Colon Carcinoma Metastatic in the Lung (tissue), 2 donors: ENCODE measurements around the genes GLYR1, RBFOX1 and ABAT.

GRCh38 chr16:4840048-4840777 lies 6.9 kb downstream of the GLYR1 start:
- PRO-cap, 2 experiments: no peak in any of the 2 experiments

- PRO-cap, 2 experiments: peak in 2 of 2 experiments; most common plus-strand start chr16:4847514 (in 2); most common minus-strand start chr16:4847282 (in 1)
Observed at GRCh38 chr16:4847159-4847574, at the start of gene GLYR1. GLYR1 (minus strand) TSS chr16:4847288.

- PRO-cap, 2 experiments: no peak in any of the 2 experiments
Observed at GRCh38 chr16:4868380-4869282, 21.4 kb downstream of the UBN1 start.

DNA sequence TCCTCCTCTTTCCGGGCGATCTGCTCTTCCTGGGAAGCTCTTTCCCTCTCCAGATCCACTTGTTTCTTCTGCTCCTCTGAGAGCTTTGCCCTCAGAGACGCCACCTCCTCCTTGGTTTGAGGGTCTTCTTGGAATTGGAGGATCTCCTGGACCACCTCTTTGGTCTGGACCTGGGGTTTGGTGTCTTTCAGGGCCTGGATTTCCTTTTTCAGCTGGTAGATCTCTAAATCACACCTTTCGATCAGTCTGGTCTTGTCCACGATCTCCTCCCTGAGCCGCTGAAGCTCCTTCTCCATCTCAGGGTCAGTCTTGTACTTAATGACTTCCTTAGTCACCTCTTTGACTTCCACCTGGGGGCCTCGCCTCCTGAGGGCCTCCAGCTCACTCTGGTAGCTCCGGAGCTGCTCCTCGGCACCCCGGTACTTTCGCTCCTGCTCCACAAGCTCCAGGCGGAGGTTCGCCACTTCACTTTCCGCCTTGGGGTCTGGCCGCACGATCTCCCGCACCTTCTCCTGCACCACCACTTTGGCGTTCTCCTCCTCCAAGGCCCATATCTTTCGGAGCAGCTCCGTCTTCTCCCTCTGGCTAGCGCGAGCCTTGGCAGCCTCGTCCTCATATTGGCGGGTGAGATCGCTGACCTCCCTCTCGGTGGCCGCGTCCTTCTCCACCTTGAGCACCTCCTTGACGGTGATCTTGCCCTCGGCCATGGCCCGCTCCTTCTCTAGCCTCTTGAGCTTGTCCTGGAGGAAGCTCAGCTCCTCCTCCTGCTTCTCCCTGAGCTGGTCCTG lies 37.5 kb downstream of the UBN1 start:
- PRO-cap, 2 experiments: no peak in any of the 2 experiments

GRCh38 chr16:4886878-4887359 lies 39.6 kb downstream of the UBN1 start:
- PRO-cap, 2 experiments: no peak in any of the 2 experiments

- PRO-cap, 2 experiments: no peak in any of the 2 experiments
Observed at GRCh38 chr16:4943127-4943750, 6.3 kb upstream of the PPL start.

DNA sequence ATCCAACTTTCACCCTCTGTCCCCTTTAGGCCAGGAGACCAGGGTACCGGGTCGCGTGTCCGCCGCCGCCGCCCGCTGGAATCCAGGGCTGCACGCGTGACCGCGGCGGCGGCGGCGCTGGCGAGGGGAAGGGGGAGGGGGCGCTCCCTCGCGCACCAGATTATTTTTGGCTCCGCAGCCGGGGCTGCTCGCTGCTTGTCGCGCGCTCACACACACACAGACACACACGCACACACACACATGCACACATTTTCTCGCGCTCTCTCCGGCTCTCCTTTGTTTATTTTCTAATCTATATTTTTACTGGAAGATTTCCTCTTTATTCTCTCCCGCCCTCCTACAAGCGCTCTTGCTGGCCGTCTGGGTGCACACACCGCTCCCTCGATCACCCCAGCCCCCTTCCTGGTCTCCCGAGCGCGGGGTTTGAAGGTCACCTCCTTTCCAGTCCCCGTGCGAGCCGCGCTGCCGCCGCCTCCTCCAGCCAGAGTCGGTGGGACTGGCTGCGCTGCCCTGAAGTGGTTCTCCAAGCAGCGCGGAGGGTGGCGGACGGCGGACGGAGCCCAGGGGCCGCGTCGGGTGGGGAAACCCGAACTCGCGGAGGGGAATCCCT lies at the start of gene RBFOX1:
RBFOX1 (plus strand) TSS at position 158 of the 610 bp plus-strand sequence.
- PRO-cap, 2 experiments: no peak in any of the 2 experiments

DNA sequence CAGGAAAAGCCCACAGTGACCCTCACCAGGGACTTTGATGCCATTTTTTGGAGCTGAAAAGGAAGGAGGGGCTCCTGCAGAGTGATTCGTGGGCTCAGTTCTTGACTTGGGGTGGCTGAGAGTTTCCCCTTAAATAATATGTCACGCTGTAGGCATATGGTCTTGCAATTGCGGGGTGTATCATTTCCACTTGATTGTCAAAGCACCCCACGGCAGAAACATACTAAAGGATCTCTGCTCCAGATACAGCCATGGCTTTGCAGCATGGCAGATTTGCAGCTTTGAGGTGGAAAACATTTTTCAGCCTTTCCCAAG lies 1238.4 kb downstream of the TMEM114 start:
- PRO-cap, 2 experiments: no peak in any of the 2 experiments

GRCh38 chr16:7675535-7675871 lies 914.8 kb downstream of the TMEM114 start:
- PRO-cap, 2 experiments: no peak in any of the 2 experiments

DNA sequence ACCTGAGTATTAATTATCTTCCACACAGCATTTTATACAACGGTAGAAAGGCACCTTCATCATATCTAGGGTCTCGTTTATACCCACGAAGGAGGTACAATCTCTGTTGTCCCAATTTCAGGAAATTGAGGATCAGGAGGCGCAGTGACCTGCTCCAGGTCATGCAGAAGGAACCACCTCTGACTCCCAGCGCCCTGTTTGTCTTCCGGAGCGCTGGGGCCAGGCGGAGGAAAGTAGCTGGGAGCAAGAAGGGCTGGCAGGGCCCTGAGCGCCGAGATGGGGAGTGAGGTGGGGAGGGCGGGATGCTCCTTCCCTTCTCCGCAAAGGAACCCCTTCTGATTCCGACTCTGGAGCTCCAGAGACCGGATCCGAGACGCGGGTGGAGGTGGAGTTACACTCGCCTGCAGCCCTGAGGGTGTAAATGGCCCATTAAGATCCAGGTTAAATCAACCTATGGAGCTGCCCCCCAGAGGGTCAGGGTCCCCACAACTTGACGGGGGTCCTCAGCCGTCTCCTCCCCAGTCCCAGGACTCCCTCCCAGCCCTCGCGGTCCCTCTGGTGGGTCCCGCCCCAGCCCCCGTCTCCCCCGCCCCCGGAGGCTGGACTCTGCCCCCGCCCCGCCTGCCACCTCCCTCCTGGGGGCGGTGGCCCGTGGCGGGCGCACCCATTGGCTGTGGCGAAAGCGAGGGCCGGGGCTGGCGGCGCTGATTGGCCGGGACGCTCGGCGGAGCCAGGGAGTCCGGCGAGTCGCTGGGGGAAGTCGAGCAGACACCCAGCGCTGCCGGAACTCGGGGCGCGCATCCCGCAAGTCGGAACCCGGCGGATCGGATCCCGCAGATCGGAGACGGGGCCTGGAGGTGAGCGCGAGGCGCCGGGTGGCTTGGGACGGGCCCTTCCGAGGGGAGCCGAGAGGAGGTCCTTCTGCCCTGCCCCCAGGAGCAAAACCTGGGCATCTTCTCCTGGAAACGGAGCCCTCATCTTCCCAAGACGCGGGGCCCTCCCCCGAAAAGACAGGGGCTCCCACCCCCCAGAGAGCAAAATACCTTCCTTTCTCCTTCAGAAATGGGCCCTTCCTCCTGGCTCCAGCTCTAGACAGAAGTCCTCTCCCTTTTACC lies at the start of gene ABAT:
ABAT (plus strand) TSS at position 763 of the 1,115 bp plus-strand sequence.
- PRO-cap, 2 experiments: peak in 2 of 2 experiments; most common plus-strand start position 767 of the sequence (in 2); most common minus-strand start position 584 of the sequence (in 2)

- PRO-cap, 2 experiments: peak in 1 of 2 experiments; most common plus-strand start chr16:8741112 (in 1)
Observed at GRCh38 chr16:8740635-8741391, 56.6 kb downstream of the TMEM186 start.

DNA sequence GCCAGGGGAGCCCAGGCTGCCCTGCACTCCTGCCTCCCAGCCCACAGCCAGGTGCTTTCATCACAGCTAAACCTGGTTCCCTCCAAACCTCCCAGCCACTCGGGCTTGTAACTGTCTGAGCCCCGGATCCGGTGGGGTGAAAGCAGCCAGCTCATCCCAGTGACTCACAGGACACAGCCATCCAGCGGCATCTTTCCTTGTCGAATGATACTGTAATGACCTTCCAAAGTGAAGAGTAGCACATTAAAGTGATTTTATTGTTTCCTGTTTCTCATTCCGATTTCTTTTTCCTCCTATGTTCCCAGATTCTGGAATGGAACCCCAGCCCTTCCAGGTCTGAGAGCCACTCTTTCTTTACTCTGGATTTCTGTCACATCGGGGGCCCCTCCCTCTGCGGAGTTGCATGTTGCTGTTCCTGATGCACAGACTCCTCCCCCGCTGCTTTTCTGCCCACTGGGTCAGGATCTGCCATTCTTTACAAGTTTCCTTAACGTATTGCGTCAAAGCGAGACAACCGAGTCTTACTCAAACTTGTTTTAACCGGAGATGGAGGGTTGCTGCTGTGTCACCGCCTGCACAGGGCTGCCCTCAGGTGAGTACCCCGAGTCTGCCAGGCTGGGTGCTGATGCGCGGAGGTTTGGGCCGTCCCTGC lies 19.6 kb downstream of the CARHSP1 start:
- PRO-cap, 2 experiments: no peak in any of the 2 experiments

- PRO-cap, 2 experiments: no peak in any of the 2 experiments
Observed at GRCh38 chr16:8856707-8857203, 12.1 kb downstream of the CARHSP1 start.

GRCh38 chr16:8859894-8860565 lies 8.8 kb downstream of the CARHSP1 start:
- PRO-cap, 2 experiments: no peak in any of the 2 experiments

- PRO-cap, 2 experiments: no peak in any of the 2 experiments
Observed at GRCh38 chr16:8906210-8906685, 24.1 kb downstream of the LITAFD start.

GRCh38 chr16:8920860-8921329 lies 38.7 kb downstream of the LITAFD start:
- PRO-cap, 2 experiments: no peak in any of the 2 experiments

GRCh38 chr16:8931953-8932203 lies 31.8 kb downstream of the USP7 start:
- PRO-cap, 2 experiments: no peak in any of the 2 experiments

DNA sequence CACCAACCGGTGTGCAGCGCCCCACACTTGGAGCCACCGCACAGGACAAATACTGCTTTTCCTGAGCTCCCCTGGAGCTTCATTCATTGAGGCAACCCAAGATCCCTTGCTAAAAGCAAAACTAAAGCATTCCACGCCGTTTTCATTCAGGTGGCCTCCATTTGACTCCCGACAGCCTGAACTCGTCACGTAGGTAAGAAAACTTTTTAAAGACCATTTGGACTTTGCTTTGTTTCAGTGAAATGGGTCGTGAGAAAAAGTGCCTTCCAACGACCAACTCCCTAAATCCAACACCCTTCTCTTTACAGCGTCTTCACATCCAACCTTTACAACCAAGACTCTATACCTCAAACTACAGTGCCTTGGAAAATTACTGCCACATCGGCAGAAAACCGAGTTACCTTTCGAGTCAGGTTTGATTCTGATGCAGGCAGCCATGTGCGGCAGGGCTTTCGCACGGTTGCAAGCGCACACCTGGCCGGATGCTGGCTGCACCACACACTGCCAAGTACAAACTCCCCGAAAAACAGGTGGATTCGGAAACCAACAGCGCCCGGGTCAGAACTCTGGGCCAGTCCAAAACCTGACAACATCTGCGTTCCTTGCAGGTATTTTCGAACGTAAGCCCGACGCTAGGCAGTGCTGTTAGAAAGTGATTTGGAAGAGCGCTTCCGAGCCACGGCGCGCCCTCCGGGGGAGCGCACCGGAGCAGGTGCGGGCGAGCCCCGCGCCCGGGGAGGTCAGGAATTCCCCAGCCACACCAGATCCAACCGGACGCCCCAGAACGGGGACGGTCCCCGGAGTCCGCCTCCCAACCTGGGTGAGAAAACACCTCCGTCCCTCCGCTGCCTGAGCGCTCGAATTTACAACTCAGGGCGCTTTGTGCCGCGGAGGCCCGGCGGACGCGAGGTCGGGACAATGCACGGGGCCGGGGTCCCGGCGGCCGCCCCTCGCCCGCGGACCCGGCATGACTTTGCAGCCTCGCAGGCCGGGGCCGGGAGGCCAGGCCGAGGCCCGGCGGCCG lies 1.3 kb downstream of the USP7 start:
- PRO-cap, 2 experiments: peak in 1 of 2 experiments; most common plus-strand start position 648 of the sequence (in 1)

GRCh38 chr16:8964176-8964531 lies 448 bp upstream of the USP7 start:
- PRO-cap, 2 experiments: no peak in any of the 2 experiments

- PRO-cap, 2 experiments: peak in 1 of 2 experiments; most common plus-strand start chr16:8987623 (in 1); most common minus-strand start chr16:8987486 (in 1)
Observed at GRCh38 chr16:8987215-8987741, 23.6 kb upstream of the USP7 start.